HGPS cell (cell line): Measurements from ENCODE around the gene ICA1L.

GRCh38 chr2:202091182-202092090 is 18.4 kb downstream of the KIAA2012 start:
- RRBS = no CpG with 5 or more reads among the region's 10 CpGs

GRCh38 chr2:202279079-202279457 is 13.5 kb downstream of the NOP58 start:
- RRBS = no CpG with 5 or more reads among the region's 1 CpG

DNA sequence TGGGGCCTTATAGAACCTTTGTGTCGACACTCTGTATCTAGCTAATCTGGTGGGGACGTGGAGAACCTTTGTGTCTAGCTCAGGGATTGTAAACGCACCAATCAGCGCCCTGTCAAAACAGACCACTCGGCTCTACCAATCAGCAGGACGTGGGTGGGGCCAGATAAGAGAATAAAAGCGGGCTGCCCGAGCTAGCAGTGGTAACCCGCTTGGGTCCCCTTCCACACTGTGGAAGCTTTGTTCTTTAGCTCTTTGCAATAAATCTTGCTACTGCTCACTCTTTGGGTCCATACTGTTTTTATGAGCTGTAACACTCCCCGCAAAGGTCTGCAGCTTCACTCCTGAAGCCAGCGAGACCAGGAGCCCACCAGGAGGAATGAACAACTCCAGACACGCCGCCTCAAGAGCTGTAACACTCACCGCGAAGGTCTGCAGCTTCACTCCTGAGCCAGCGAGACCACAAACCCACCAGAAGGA is 127.9 kb downstream of the BMPR2 start:
- RRBS = no CpG with 5 or more reads among the region's 16 CpGs

DNA sequence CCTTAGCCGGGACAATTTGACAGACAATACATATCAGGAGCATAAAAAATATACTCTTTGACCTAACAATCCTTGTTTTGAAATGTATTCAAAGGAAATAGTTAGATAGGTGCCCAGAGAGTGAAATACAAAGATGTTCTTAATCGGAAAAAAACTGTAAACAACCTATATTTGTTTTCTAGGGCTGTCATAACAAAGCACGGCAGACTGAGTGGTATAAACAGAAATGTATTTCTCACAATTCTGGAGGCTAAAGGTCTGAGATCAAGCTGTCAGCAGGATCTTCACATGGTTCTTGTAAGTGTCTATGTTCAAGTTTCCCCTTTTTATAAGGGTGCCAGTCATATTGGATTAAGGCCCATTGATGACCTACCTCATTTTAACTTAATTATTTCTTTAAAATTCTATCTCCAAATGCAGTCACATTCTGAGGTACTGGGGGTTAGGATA is 34.6 kb upstream of the FAM117B start:
- RRBS = no CpG with 5 or more reads among the region's 3 CpGs

DNA sequence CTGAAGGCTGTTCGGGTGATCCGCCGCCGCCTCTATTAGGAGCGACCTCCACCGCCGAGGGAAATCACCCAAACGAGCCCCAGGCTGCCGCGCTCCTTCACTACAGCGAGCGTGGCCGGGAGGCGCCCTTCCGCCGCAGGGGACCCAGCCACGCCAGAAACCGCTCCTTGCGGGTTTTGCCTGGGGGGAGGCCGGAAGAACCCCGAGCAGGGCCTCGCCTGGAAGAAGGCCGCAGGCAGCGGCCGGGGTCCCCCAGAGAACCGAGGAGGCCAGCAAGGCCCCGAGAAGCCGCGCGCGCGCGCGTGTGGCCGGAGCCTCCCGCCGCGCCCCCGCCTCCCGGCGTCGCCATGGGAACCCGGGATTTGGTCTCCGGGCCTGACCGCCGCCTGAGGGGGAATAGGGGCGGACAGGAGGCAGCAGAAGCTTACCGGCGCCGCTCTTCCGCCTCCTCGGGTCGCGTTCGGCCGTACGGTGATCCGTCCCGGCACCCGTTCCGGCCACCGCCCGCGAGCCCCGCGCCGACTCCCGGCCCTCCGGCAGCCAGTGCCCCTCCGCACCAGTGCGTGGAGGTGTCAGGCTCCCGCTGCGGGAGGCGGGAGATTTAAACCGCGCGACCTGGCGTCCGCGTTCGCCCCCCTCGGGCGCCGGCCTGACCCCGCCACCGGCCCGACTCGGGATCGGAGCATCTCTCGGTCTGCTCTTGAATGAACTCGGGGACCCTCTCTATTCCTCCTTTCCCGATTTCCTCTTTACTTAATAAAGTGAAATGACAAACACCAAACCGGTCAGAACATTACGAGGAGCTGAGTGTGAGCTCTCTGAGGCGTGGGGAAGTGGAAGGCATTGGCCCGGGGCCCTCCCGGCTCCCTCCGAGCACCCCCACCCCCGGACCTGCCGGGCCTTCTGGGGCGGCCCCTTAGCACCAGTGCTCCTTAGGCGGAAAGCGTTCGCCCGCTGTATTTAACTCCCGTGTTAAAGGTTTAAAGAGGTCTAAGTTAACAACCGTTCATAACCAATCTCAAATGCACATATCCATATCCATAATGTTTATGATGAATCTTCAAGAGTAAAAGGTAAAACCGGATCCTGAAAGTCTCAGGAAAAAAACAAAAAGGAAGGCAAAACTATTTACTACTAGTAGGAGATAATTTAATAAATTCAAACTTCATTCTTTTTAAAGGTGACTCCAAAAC is at the start of gene ICA1L:
Gene ICA1L (minus strand): TSS at position 576 of the 1,193 bp plus-strand sequence.
- RRBS = 3% methylated on average over 50 of the region's 108 CpGs

DNA sequence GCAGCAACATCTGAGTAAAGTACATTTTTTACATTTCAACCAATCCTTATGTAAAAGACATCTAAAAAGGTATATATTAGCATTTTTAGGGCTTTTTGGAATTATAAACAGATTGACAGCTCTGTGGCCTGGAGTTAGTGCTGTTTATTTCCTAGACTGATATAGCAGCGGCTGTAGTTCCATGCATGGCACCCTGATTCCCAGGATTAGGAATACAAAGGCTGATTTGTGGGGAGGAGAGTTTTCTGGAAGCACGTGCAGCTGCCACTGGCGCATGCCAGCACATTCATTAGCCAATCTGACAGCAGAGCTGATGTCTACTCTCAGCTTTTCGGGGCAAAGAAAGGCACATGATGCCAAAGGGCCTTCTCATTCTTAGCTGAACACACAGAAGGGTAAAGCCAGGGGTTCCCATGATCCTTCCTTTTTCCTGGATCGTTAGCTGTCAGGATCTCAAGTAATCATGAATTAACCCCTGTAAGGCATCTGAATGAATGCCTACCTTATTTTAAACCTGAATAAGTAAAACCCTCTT is 45.7 kb upstream of the RAPH1 start:
- RRBS = no CpG with 5 or more reads among the region's 5 CpGs

DNA sequence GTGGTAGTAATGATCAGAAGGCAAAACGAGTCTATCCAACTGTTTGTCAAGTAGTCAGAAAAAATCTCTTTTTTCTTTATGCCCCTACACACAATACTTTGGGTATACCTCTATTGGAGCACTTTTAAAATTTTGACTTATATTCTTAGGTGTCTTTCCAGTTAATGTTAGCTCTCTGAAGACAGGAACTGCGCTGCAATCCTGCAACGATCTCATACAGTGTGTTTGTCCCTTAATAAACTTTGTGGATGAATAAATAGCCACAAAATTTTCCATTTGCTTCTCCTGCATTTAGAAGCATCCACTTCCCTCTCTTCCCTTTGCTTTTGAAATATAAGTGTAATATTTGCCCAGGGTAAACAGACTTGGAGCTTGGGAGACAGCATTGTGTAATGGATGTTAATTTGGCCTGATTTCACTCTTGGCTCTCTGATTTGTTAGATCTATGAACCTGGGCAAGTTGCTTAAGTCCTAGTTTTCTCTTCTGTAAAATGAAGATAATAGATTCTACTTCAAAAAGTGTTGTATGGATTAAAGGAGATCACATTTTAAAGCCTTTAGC is 58.2 kb upstream of the CD28 start:
- RRBS = no CpG with 5 or more reads among the region's 3 CpGs

DNA sequence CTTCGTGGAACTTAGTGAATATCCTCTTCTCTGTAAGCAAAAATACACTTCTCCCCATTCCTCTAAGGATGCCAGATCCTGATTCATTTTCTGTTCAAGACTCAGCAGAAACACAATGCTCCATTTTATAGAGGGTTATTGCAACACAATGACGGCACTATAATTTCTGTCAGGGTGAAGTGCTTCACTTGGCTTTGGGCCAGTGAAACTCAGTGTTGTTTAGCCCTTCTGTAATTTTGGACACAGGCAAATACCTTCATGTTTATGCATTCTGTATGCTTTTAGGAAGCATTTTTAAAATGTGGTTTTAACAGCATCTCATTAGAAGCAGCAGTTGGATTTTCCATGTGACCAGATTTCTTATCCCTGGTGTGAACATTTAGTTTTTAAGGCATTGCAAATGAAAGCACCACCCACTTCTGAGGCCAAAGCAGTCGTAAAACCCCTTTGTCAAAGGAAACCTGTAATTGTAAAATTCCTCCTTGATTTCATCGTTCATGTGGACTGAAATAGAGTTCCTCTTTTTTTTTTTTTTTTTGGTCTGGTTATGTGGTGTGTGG is 56.5 kb upstream of the CD28 start:
- RRBS = no CpG with 5 or more reads among the region's 4 CpGs

- RRBS = no CpG with 5 or more reads among the region's 6 CpGs
Measured at GRCh38 chr2:203846527-203846897, 21.1 kb upstream of the CTLA4 start.

DNA sequence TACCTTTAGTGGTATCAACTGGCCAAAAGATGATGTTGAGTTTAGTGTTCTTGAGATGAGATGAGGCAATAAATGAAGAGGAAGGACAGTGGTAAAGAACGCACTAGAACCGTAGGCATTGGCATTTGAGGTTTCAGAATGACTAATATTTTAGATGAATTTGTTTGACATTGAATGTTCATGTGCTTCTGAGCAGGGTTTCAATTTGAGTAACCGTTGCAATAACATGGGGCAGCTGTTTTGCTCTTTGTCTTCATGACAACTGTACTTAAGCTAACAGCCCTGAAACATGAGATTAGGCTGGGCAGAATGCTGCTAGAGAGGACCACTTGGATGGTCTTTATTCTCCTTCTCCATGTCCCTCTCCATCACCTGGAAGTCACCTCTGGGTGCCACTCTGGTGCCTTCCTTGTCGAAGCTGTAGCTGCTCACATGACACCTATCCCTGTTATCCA is 4.0 kb downstream of the CTLA4 start:
- RRBS = no CpG with 5 or more reads among the region's 4 CpGs

- RRBS = no CpG with 5 or more reads among the region's 8 CpGs
Measured at GRCh38 chr2:205076630-205077570, 531.6 kb downstream of the PARD3B start.

DNA sequence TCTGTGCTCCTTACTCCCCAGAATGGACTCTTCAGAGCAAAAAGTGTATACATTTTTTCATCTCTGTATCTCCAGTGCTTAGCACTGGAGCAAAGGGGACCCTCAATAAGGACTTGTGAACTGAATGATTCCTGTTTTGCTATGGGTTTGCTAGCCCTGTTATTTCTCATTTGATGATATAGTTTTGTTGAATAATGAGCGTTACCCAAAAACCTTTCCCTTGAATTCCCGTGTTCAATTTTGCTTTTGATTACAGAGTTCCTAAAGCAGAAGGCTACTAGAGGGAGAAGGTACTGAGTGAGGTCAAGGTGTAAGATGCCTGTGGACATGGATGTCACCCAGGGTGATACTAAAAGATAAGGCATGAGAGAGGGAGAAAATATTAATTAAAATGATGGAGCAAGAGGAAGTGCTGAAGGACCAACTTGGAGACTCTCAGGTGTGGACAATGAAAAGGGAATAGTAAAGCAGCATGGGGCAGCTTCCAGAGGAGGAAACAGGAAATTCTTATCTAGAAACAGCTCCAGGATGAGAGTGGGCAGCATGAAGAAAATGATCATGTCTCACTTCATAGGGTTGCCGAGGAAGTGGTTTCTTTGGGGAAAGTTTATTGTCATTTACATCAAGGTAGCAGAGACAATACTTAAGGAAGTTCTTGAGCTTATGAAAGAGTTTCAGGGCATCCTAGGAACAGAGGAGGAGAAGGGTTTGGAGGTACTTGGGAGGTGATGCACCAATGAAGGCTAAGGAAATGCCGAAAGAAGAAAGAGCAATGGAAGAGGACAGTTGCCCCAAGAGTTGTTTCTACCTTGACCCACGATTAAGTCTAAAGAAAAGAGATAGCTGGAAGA is 546.7 kb downstream of the PARD3B start:
- RRBS = no CpG with 5 or more reads among the region's 5 CpGs

GRCh38 chr2:205273239-205273844 is 409.0 kb upstream of the NRP2 start:
- RRBS = no CpG with 5 or more reads among the region's 6 CpGs

DNA sequence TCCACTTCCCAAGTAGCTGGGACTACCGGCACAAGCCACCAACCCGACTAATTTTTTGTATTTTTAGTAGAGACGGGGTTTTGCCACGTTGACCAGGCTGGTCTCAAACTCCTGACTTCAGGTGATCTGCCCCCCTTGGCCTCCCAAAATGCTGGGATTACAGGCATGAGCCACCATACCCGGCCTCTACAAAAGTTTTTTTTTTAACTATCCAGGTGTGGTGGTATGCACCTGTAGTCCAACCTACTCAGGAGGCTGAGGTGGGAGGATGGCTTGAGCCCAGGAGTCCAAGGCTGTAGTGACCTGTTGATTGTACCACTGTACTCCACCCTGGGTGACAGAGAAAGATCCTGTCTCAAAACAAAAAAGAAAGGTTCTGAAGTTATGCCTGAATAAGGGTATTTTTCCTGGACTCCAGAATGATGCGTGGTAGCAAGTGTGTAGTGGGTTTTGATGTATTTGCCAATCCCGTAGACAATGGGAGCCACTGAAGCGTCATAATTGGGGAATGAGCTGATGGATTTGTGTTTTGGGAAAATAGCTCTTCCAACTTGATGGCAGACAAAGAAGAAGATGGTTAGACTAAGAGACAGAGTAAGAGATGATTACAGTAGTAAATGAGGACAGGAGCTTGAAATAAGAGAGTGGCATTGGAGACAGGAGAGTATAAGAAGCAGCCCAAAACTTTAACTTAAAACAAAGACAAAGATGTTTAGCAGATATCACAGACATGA is 238.0 kb upstream of the NRP2 start:
- RRBS = no CpG with 5 or more reads among the region's 8 CpGs

GRCh38 chr2:205704533-205704921 is 22.2 kb downstream of the NRP2 start:
- RRBS = no CpG with 5 or more reads among the region's 4 CpGs

GRCh38 chr2:205707654-205708808 is 25.7 kb downstream of the NRP2 start:
- RRBS = 64% methylated on average over 3 of the region's 23 CpGs

- RRBS = no CpG with 5 or more reads among the region's 6 CpGs
Measured at GRCh38 chr2:205754844-205755180, 72.5 kb downstream of the NRP2 start.

DNA sequence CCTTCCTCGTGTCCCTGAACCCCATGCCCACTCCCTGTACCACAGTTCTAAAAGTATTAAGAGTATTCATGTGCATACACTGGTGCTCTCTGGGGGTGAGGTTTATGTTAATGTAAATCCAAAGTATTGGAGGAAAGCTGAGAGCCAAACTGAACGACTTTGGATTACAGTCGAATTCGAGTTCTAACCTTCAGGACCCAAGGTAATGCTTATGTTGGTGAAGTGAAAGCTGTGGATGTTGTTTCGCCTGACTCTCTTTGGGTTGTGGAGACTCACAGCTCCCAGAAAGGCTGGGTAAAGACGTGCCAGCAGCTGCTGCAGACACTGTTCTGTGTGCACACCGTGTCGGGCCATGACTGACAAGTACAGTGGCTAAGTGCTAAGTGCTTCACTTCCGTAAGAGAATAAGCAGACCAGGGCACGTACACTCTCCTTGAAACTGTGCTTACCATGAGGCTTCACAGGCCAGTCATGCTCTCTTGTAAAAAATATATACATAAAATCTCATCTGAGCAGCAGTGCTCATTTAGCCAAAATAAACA is 85.9 kb downstream of the NRP2 start:
- RRBS = no CpG with 5 or more reads among the region's 10 CpGs

- RRBS = no CpG with 5 or more reads among the region's 2 CpGs
Measured at GRCh38 chr2:206526185-206526553, 82.8 kb downstream of the ADAM23 start.

DNA sequence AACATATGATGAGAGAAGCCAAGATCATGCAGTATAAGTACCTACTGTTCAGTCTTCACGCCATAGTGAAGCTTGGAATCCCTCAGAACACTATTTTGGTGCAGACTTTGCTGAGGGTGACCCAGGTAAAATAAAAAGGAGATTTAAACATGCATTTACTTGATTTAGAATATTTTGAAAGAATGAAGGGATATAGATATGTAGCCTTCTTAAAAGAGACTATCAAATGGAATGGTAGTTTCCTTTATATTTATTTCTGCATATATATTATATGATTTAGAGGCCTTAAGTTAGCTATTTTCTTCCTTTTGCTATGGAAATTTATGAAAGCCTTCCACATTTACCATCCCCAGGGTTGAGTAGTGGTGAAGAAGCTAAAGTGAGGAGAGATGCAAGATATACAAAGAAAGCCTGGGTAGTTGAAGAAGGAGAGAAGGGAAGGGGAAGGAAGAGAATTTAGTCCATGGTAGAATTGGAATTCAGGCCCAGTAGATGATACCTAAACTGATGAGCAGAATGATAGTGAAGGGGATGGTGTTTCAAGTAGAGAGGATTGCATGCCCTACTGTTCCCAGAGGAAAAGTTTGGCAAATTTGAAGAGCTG is 2.0 kb downstream of the FASTKD2 start:
- RRBS = no CpG with 5 or more reads among the region's 1 CpG